Mesangial cell (primary cell): ENCODE measurements around the genes AOX1, BZW1, TRAK2 and C2CD6.

GRCh38 chr2:199471241-199471967 lies 13.7 kb upstream of the SATB2 start:
- RAMPAGE, long total RNA: no peak

DNA sequence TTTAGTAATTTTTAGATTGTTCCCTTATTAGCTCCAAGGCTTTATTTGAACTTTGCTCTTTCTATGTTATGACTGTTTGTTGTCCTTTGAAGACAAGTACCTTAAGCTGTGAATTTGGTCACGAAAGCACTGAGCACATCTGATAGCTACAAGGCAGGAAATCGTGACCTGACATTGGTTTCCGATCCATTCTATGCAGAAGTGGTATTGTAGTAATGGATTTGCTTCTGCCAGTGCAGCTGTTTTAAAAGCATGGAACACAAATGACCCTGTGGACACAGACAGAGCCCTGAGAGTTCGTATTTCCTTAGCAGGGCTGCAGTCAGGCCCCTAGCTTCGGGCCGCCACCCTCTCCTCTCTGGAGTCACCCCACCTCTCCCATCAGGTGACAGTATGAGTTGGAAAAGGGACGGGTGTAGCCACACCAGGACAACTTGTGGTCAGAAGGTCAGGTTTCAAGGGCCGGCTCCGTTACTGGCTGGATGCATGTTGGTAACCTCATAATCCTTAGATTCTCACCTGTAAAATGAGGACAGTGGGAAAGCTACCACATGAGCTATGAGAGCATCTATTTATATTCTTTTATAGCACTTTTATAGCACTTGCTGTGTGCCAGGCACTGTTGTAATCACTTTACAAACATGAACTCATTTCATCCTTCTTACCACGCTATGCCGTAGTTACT lies 70.1 kb downstream of the SPATS2L start:
- RAMPAGE, long total RNA: no peak

DNA sequence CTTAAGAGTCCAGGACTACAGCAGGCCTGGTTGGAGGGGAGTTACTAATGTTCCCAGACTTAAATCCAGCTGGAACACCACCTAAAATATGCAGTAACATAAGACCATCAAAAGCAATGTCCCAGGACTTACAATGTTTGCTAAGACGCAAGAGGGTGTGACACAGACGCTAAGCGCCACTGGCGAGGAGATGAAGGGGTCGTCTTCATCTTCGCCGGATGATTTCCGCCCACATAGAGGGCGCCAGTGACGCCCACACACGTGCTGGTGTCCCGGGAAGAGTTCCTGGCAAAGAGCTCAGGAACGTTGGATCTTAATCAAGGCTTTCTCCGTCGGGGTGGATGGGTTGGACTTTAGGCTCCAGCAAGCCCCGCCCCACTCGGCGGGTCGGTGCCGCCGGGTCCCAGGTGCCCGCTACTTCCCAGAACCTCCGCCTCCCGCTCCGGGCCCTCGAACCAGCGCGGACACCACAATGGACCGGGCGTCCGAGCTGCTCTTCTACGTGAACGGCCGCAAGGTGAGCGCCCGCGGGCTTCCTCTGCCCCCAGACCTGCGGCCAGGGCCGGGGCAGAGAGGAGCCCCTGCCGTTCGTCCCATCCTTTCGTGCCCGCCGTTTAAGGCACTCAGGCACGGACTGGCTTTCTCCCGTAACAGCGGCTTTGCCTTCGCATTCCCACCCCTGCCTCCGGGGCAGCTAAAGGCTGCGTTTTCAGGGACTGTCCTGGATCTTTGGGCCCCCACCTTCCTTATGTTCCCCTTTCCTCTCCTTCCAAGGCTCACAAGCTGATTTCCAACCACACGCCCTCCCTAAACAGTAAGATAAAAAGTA lies at the start of gene AOX1:
TSS of gene AOX1 (plus strand) at position 378 of the 829 bp plus-strand sequence.
- RAMPAGE, long total RNA: no peak

DNA sequence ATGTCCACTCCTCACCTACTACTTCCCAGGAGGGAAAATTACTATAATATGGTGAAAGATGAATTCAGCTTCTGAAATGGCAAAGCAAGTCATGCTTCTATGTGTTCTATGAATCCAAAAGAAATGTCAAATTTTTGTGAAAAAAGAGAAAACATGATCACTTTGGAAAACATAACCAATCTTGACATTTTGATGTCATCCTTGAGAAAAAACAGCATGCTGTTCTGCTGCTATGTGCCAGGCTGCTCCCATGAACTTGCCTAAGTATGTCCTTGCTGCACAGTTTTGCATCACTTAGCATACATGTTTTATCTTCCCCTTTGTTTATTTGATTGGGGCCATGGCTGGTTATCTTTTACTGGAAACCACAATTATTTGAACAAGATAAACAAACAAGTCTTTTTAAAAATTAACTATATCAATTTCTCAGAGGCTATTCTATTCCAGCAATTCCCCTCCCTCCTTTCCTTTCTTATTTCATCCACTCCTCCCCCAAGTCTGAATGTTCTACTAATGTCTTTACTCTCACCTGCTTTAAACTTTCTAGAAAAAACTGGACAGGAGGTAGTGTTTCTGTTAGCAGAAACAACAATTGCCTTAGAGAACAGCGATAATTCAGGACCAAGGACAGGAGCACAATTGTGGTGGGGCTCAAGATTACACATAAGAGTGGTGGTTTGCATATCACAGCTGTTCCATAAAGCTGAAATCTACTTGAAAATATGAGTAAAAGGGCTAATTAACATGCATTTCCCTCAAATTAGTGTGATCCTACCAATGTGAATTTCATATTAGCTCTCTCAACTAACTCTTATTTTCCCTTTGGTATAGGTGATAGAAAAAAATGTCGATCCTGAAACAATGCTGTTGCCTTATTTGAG lies 6.7 kb downstream of the AOX1 start:
- RAMPAGE, long total RNA: no peak

DNA sequence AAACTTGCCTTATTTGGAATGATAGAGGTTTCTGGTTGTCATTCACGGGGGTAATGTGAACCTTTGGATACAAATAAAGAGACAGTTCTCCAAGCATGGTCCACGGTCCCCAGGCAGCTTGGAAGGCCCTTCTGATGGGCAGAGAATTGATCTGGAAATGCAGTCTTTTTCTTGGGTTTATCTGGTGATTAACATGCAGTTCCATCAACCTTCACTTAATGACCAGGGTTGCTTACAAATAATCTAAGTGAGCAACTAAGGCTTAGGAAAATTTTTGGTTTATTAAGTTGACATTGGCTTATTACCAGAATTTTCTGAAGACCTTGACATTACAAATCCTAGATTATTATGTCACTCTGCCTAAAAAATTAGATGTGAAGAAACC lies 69.8 kb downstream of the AOX1 start:
- RAMPAGE, long total RNA: no peak

DNA sequence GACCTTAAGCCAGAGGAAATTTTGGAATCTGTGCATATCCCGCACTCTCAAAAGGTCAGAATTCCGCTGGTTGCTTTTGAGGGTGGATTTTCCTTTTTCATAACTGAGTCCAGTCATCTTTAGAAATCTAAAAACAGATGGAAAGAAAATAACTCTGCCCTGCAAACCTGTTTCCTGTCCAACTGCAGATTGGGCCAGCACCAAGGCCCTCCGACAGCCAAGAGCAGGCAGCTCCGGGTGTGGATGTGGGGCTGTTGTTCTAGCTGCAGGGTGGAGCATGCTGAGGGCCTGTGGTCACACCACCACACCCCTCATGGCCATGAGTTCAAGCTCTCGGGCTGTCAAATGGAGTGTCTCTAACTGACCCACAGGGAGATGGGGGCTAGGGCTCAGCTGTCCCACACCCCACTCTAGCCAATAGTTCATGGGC lies 69.3 kb upstream of the BZW1 start:
- RAMPAGE, long total RNA: no peak

DNA sequence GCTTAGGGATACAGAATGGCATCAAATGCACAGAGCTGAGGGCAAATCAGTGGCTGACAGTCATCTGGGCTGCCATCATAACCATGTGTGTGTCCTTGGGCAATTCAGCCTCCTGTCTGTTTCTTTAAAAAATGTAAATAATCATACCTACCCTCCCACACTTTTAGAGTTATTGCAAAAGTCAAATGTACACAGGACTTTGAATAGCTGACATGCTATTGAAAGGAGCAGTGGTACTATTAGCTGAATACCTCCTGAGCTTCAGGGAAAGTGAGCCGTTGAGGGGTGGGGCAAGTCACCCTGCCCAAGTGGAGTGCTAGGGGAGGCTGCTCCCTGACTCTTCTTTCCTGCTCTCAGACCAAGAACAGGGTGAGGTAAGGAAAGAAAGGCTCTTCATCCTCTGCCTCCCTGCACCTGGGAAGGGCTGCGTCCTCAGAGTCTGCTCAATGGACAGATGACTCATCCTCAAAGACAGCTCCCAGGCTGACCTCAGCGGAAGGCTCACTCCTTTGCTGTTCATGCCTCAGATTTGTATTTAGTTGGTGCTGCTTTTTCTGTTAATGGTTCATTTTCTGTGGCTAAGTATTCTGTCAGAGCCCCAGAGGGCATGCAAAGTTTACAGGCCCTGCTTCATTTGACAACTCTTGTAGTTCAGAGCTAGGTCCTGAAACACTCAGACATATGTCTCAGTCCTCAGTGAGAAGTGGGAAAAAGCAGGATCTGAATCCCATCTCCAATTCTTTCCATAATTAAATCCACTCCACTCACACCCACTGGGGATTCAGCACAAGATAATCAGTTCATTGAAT lies 54.8 kb upstream of the BZW1 start:
- RAMPAGE, long total RNA: no peak

DNA sequence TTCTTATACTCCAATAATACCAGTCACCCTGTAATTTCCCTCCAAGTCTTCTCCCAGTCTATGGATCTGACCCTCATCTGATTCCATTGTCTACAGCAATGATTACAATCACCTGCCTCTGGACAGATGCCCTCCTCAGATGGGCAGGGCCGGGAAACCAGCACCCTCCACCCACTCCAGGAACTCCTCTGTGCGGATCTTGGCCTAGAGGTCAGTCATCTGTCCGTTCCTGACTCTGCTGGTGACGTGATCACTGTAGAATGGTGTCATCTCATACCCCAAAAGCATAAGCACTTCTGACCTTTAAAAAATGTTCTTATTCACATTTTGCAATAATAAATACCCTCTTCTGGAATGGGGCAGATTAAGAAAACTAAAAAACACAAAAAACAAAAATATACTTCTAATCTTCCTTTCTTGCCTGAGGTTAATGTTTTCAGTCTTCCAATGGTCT lies 29.5 kb upstream of the BZW1 start:
- RAMPAGE, long total RNA: no peak

GRCh38 chr2:200811167-200812059 lies at the start of gene BZW1:
Gene BZW1 (plus strand): TSS chr2:200811910.
- RAMPAGE, long total RNA: start-site peak on the plus strand at chr2:200811549-200811572, 218 reads; start-site peak on the plus strand at chr2:200811915-200811937, 1,856 reads

DNA sequence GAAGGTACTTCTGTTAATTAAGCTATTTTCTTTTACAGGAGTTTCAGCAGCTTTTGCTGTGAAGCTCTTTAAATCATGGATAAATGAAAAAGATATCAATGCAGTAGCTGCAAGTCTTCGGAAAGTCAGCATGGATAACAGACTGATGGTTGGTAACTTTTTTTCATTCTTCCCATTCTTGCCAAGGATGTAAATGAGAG lies 6.1 kb downstream of the BZW1 start:
- RAMPAGE, long total RNA: no peak

GRCh38 chr2:201058796-201059625 lies 12.5 kb downstream of the HYCC2 start:
- RAMPAGE, long total RNA: no peak

DNA sequence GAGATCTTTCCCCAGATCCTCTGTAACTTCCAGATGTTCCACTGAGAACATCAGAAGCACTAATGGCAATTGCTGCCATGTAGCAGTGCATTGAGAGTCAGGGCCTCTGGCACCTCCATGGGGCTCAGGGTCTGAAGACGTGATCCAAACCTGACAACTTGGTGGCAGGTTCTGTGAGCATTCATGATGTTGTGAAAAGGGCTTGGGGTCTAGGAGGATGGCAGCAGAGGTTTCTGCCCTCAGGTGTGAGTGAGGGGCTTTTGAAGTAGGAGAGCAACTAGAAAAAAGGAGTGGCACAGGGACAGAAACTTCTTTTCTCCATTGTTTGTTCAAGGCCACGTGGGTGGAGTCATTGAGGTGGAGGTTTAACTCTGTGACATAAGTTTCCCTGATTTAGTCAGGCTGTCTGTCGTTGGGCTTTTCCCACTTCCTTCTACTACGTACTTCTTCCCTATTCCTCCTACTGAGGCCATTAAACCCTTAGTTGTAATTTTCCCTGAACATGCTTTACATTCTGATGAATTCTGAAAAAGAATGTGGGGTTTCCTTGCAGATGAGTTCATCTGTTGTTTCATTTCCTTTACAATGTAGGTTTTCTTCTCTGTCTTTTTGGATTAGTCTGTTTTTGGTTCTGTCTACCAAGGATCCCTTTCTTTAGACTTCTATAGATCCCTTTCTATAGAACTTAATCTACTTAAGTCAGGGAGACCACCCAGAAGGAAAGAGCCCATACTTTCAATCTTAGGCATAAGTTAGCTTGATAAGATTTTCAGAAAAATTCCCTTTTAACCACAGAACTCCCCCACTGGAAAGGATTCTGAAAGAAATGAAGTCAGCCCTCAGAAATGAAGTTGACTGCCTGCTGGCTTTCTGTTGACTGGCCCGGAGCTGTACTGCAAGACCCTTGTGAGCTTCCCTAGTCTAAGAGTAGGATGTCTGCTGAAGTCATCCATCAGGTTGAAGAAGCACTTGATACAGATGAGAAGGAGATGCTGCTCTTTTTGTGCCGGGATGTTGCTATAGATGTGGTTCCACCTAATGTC lies 13.3 kb downstream of the CFLAR start:
- RAMPAGE, long total RNA: no peak

GRCh38 chr2:201134543-201135075 lies 18.6 kb downstream of the CFLAR start:
- RAMPAGE, long total RNA: no peak

DNA sequence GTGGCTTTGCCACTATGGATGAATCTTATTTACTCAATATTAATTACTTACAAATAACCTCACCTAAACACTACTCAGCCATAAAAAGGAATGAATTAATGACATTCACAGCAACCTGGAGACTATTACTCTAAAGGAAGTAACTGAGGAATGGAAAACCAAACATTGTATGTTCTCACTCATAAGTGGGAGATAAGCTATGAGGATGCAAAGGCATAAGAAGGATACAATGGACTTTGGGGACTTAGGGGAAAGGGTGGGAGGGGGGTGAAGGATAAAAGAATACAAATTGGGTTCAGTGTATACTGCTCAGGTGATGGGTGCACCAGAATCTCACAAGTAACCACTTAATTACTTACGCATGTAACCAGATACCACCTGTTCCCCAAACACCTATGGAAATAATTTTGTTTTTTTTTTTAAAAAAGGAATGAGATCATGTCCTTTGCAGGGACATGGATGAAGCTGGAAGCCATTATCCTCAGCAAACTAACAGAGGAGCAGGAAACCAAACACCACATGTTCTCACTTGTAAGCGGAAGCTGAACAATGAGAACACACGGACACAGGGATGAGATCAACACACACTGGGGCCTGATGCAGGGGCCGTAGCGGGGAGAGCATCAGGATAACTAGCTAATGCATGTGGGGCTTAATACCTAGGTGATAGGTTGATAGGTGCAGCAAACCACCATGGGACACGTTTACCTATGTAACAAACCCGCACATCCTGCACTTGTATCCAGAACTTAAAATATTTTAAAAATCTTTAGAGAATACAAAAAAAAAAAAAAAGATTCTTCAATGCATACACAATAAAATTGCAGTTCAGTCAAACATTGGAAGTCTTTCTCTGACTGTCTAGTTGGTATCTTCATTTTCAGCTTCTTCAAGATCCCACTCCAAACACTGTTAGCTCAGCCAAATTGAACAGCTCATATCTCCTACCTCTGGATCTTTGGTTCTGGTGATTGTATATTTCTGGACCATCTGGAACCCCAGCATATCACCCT lies 11.7 kb upstream of the CASP10 start:
- RAMPAGE, long total RNA: no peak

- RAMPAGE, long total RNA: no peak
Observed at GRCh38 chr2:201208821-201209612, 26.1 kb downstream of the CASP10 start.

DNA sequence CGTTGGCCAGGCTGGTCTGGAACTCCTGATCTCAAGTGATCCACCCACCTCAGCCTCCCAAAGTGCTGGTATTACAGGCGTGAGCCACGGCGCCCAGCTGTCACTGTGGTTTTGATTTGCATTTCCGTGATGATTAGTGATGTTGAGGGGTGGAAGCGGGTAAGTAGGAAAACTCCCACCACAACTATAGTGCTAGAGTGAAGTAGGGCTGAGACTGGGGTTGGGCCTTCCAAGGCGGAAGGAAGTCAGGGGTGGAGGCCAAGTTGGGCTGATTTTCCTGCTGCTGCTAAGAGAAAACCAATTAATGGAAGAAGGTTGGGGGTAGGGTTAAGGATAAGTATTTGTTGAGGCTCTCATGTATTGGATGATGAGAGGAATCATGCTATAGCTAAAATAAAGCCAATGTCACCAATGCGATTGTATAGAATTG lies 29.2 kb downstream of the CASP10 start:
- RAMPAGE, long total RNA: no peak

DNA sequence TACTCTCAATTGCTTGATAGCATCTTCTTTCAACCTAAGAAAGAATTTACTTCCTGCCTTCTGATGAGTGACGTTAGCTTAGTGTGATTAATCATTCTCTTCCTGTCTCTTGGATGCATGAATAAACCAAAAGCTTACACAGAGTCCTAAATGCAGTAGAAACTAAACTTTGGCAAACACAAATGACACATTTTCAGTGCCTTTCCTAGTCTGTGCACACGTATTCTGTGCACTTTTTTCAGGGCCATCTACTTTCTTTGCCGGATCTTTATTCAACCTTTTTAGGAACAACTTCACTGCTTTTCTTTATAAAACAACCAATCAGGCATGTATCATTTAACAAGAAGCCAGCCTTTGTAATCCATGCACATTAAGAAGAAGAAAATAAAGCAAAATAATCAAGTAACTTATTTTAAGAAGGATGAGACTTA lies 19.1 kb downstream of the TRAK2 start:
- RAMPAGE, long total RNA: no peak

DNA sequence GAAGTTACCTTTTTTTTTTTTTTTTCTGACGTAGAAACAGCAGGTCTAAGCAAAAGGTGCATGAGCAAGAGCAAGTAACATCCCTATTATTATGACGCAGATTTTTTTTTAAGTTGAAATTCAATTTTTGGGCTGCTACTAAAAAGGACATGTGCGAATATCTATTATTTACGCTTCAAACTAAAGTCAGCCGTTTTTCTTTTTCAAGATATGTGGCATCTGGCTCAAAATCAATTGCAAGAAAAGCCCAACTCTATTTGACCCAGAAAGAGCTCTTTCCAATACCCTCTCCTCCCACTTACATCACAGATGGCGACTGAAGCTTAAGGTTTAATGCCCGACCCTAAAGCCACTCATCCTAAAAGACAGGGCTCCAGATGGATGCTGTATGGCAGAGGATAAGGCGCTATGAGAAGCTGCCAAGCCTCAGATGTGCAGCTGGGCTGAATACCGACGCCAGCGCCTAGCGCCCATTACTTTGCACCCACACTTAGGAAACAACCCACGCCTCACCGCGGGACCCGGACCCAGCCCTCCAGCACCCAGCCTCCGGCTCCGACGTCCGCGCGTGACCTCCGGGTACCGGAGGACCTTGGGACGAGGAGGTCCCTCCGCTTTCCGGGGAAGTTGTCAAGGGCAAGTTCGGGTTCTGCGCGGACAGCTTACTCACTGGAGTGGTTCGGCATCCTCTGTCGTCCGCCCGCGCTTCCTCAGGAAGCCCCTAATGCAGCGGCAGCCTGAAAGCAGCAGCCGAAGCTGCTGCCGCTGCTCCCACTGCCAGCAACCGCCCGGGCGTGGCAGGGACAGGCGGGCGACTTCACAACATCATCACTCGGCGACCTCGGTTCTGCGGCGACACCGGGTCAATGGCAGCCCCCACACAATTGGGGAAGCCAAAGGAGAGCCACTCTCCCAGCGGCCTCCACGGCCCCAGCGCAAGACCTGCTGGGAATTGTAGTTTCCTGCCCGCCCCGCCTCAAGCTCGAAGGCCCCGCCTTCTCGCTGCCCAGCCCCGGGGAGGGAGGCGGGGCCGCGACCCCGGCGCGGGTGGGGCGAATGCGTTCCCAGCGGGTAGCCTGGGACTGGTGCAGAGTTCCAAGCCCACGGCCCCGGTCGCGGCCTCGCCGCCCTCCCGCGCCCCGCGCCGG lies at the start of gene TRAK2:
TSS of gene TRAK2 (minus strand) at position 779 of the 1,148 bp plus-strand sequence.
- RAMPAGE, long total RNA: start-site peak on the minus strand centred at position 822 of the sequence, 99 bp wide, 437 reads

- RAMPAGE, long total RNA: no peak
Observed at GRCh38 chr2:201618886-201619829, at the start of gene C2CD6. Gene C2CD6 (minus strand): TSS chr2:201619178.

GRCh38 chr2:202063983-202064637 lies 8.9 kb upstream of the KIAA2012 start:
- RAMPAGE, long total RNA: no peak